Smooth muscle cell (in vitro differentiated cells): ENCODE data around the gene ACKR2.

DNA sequence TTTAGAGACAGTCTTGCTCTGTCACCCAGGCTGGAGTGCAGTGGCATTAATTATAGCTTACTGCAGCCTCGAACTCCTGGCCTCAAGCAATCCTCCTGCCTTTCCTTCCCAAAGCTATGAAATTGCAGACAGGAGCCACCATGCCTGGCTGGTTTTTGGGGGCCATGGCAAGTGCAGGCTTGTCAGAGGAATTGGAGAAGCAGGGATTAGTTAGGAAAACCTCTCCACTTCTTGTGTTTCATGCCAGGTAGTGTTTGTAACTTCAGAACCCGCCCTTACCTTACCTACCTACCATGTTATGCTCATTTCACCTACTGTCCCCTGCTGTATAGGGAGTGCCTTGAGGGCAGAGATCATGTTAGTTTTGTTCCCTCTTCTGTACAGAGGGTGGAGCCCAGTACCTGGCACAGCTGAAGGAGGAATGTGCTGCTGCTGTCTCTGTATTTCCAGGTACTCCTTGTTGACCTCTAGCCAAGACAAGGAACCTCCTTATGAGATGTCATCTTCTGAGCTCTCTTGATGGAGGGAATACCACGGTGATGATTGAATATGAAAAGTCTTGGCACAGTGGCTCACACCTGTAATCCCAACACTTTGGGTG lies 43.8 kb downstream of the TRAK1 start:
- RAMPAGE, long total RNA, result no peak

- RAMPAGE, long total RNA, result no peak
These were observed 73.2 kb downstream of the CCK start for GRCh38 chr3:42192458-42193419.

DNA sequence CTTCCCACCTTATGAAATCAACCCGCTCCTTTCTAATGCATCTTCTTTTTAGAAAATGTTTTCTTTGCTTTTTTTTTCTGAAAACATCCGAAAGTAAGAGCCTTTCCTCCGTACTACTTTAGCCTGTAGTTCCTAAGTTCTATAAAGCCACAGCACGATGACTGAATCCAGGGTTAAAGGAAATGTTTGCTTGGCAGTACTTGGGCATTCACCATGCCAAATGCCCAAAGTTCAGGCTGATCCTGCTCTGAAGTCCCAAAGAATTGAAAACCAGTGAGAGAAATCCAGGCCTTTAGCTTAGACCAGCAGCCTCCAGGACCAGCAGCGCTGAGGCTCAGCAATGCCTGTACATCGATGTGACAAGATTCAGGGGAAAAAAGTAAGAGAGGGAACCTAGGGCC lies 35.2 kb downstream of the CCK start:
- RAMPAGE, long total RNA, result no peak

- RAMPAGE, long total RNA, result no peak
These were observed 36.7 kb downstream of the SEC22C start for GRCh38 chr3:42544784-42545692.

GRCh38 chr3:42627084-42627809 lies 26.2 kb upstream of the ZBTB47 start:
- RAMPAGE, long total RNA, result no peak

GRCh38 chr3:42686184-42686558 lies 834 bp downstream of the KLHL40 start:
- RAMPAGE, long total RNA, result no peak

GRCh38 chr3:42809240-42809562 lies at the start of gene ACKR2:
TSS of gene ACKR2 (plus strand) at chr3:42809445.
- RAMPAGE, long total RNA, result start-site peak on the plus strand at chr3:42809438-42809483, 21 and 21 reads in 2 replicates

- RAMPAGE, long total RNA, result no peak
These were observed 28.8 kb downstream of the CYP8B1 start for GRCh38 chr3:42846638-42847600.

DNA sequence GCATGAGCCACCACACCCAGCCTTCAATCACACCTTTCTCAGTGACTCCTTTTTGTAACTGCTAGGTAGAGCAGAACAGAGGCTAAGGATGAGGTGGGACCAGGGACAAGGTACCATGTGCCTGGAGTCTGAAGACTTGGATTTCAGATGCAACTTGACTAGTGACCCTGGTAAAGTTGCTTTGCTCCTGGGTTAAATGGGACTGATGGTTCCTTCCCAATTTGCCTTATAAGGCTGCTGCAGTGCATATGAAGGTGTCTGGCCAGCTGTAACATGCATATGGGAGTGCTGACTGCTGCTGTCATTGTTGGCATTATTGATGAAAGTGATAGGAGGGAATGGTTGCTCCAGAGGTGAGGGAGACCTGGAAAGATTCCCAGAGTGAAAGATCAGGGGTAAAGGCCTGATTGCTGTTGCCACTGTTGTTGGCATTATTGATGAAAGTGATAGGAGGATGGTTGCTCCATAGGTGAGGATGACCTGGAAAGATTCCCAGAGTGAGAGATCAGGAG lies 20.5 kb downstream of the CYP8B1 start:
- RAMPAGE, long total RNA, result no peak

GRCh38 chr3:42873512-42874605 lies 1.8 kb downstream of the CYP8B1 start:
- RAMPAGE, long total RNA, result no peak

DNA sequence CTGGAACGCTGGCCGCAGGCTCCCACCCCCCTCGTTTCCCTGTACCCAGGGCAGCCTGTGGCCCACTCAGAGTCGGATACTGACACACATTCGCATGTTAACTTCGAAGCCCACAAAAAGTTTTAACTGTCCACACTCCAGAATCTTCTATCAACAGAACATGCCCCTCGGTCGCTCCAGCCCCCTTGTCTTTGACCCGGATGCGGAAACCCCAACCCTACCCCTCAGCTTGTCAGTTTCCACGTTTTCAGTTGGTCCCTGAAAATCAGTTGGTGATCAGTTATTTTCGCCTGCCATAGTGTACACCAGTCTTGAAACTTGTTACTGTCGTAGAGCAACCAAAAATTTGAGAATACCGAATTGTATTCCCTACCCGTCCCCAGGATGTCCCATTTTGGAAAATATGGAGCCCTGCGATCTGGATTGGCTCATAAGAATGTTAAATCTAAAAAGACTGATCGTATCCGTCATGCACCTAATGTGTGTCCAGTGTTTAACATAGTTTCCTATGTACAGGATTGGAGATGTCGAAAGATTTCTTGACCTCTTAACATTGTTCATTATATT lies 481 bp downstream of the KRBOX1 start:
- RAMPAGE, long total RNA, result no peak

- RAMPAGE, long total RNA, result no peak
These were observed 31.3 kb downstream of the POMGNT2 start for GRCh38 chr3:43074654-43074863.

- RAMPAGE, long total RNA, result no peak
These were observed 71.0 kb upstream of the SNRK start for GRCh38 chr3:43215242-43215777.

DNA sequence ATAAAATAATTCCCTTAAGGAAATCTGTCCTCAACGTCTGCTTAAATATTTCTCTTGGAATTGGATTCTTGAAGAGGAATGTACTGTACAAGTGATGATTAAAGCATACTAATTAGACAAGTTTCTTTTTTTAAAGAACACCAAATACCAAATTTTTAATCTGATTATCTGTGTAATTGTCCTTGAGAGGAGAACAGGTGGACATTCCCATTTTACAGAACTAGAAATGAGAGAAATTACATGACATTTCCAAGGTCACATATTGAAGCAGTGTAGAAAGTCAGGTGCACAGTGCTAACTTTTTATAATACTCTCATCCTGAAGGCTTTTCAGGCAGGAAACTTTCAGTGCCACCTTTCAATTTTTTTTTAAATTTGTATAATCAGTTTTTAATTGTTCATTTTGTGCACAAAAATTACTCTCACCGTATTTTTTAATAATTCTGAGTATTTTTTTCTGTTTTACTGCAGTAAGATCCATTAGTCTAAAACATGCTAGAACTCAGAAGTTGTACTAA lies 1.6 kb downstream of the SNRK start:
- RAMPAGE, long total RNA, result no peak

GRCh38 chr3:43348731-43349142 lies 62.4 kb downstream of the SNRK start:
- RAMPAGE, long total RNA, result no peak

DNA sequence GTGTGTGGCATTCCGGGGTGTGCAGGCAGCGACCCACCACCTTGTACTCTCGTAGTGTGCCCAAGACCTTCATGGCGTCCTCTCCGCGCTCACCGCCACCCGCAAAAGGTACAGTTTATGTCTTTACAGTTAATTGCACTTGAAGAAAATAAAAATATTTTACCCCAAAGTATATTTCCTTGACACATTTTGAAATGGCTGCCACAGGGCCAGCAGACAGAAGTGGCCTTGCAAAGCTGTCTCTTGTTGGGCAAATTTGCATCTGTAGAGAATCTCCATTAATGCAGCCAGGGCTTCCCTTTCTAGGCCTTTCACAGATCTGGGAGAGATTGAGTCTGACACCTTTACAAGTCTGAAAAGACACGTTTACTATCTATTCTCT lies 136.0 kb downstream of the ANO10 start:
- RAMPAGE, long total RNA, result no peak

- RAMPAGE, long total RNA, result no peak
These were observed 131.0 kb downstream of the ANO10 start for GRCh38 chr3:43490400-43491534.

GRCh38 chr3:43624599-43625388 lies 3.0 kb upstream of the ANO10 start:
- RAMPAGE, long total RNA, result no peak

DNA sequence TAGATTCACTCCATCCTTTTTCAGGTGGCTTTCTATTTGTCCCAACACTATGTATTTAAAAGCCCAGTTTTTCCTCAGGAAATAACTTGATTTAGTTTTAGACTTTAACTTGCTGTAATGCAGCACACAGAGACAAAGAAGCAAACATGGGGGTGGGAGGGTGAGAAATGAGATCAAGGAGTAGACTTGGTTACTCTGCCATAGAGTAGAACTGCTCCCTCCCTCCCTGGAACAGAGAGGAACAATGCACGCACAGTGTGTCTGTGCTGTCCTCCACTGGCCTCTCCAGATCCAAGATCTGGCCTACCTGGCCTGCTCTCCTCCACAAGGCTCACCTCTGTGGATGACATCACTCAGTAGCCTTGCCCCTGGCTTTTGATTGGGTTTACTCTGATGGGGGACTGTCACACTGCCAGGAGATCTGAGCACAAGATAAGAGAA lies 22.4 kb upstream of the ANO10 start:
- RAMPAGE, long total RNA, result no peak

- RAMPAGE, long total RNA, result no peak
These were observed 603 bp downstream of the ABHD5 start for GRCh38 chr3:43691050-43692032.